Peritoneum (tissue), 1 donor: ENCODE measurements around a stretch of chr14.

DNA sequence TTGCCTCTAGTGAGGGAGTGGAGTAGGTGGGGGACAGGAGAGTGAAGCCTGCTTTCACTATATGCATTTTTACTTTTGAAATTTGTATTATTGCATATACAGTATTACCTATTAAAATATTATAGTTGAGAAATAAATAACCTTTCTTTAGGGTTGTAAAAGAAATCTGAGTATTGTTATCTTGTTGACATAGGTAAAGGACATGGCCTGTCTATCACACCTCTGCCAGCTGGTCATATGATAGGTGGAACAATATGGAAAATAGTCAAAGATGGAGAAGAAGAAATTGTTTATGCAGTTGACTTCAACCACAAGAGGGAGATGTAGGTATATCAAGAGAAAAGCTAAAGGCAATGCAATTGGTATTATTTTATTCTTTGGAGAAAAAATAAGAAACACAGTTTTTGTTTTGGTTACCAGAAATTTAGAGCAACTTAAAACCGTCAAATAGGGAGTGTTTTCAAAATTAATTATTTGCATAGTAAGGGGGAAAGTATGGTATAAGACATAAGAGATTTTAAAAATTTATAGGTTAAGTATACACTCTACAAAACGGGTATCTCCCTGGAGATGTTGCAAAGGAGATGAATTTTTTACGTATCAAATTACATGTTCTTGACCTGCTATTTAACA is 13.5 kb downstream of the CPSF2 start:
- PRO-cap, result no peak

DNA sequence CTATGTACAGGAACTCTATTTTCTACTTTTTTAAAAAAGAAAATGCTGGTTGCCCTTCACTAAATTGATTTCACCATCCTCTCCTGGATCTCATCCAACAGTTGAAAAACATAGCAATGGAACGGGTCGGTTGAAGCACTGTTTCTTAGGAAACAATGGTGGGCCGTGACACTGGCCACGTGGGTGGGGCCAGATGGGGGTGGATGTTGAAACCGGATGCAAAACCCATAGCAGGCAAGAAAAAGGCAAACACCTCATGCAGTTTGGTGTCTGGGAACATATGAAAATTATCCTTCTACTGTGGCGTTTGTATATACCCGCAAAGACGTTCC is 37.8 kb upstream of the RIN3 start:
- PRO-cap, result no peak

GRCh38 chr14:92487687-92488279 is 25.8 kb upstream of the RIN3 start:
- PRO-cap, result no peak

- PRO-cap, result no peak
These were observed 26.1 kb downstream of the RIN3 start for GRCh38 chr14:92539305-92540395.

- PRO-cap, result no peak
These were observed 97.1 kb downstream of the LGMN start for GRCh38 chr14:92651146-92651837.

GRCh38 chr14:92687505-92688663 is 60.5 kb downstream of the LGMN start:
- PRO-cap, result no peak

DNA sequence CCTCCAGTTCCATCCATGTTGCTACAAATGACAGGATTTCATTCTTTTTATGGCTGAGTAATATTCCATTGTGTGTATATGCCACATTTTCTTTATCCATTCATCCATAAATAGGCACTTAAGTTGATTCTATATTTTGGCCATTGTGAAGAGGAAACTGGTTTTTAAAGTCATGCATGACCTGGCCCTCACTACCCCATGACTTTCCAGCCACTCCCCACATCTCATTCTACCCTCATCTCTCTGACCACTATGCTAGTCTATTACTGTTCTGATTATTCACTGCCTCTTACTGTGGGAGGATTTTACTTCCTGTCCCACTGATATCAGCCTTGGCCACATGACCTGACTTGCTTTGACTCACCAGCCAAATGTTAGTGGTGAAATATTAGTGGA is 52.2 kb downstream of the GOLGA5 start:
- PRO-cap, result no peak

DNA sequence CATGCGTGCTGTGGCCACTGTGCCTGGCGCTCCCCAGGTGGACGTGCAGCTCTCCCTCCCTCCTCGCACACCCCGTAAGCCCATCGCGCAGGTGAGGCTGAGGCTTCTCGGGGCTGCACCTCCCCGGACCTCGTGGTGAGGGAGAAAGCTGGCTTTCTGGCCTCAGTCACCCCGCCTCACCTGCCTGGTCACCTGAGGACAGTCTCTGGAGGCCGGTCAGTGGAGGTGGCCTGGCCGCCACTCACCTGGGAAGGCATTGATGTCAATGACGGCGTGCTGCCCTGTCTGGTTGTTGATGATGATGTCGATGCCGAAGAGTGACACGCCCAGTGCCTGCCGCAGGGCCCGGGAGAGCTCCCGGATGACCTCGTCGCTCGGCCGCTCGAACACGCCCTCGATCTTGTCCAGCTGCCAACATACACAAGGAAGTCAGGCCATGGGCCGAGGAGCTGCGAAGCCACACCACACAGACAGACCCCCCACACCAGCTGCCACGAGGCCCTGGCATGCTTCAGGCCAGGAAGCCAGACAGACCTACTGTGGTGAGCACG is 23.2 kb downstream of the CHGA start:
- PRO-cap, result no peak

DNA sequence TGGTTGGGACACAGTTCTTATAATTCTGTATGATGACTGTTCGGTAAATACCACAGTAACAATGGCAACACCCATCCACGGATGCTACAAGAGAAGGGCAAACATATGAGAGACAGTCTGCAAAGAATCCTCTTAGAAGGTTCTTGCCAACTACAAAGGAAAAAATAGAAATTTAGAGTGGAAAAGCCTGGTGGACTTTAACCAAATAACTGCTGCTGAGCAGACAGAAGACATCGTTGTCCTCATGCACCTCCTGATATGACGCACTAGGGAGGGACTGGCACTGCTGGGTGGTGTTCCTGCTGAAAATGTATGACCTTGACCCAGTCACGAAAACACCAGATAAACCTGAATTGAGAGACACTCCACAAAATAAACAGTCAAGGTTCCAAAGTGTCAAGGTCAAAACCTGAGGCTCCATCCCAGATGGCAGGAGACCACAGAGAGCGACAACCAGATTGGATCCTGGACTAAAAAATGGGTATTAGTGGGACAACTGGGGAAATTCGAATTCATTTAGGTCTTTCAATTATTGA is 61.9 kb downstream of the CHGA start:
- PRO-cap, result no peak

DNA sequence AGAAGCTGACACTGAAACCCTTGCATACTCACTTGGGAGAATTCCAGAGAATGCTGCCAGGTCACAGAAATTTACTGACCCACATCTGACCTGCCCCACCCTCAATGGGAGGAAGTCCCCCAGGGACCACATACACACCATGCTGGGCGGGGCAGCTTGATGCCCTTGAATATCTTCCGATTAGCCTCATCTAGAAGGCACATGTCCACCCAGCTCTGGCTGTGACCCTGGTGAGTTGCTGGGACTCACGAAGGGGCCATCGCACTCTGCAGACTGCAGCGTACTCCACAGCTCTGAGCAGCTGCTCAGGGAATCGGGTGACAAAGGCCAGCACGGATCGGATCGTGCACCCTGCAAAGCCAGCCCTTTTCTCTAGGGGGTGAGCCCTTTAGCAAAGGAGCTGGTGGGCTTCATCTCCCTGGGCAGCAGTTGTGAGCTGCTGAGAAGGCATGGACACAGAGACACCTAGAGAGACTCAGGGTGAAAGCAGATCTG is 83.1 kb downstream of the ITPK1 start:
- PRO-cap, result no peak

- PRO-cap, result no peak
These were observed 72.3 kb downstream of the ITPK1 start for GRCh38 chr14:93043245-93043964.

DNA sequence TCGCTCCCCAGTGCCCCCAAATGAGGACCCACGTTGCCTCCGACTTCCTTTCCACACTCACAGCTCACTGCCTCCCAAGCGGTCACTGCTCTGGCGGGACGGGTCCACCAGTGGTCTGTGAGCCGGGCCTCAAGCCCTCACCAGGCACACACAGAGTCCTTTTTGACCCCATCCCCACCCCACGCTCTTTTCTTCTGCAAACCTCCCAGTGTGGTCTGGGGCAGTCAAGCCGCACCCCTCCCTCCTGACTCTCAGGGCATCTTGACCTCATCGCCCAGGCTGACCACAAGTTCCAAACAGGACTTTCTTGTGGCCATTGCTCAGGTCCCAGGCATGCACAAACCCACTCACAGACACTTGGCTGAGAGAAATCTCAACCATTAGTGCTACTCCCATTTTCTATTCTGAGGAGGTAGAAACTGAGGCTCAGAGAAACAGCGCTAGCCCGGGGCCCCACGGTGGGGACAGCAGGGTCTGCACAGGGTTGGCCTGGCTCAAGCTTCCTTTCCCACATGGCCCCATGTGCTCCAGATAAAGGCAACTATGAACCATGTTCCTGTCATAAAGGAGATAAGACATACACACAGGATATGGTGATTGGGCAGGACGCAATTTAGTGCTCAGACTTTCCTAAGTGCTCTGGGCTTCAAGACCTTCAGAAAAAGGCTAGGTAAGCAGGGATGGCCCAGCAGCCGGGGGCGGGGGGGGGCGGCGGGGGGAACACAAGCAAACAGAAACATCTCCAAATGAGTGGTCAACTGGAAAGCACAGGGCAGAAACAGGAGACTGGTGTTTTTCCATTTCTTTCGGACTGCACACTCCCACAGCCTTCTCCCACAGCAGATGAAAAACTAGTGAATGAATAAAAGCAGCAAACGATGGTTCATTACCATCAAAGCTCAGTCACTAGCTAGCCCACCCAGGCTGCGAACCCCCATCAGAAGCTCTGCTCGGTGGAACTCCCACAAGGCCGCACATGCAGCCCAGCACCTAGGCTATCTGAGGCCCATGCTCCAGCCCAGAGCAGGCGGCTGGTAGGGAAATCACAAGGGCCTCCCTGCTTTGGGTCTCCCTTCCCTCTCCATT is 69.5 kb downstream of the ITPK1 start:
- PRO-cap, result no peak

- PRO-cap, result no peak
These were observed 60.2 kb downstream of the ITPK1 start for GRCh38 chr14:93055337-93056175.

- PRO-cap, result no peak
These were observed 10.6 kb downstream of the MOAP1 start for GRCh38 chr14:93173983-93174595.

DNA sequence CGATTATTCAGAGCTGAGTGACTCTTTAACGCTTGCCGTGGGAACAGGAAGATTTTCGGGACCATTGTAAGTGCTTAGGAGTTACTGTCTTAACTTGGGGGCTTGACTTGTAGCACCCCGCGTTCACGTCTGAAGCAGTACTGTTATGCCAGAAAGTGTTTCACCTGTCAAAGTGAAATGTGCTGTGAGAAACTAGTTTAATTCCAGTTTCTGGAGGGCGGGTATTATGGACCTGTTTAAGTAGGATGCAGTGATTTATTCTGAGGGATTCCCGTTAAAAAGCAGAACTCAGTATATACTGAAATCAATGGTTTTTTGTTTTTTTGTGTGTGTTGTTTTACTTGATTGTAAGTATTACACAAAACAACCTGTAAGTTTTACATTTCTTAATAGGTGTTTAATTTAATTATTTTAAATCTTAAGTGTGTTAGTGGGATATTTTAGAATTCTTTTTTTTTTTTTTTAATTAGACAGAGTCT is 342 bp downstream of the LYSET start:
- PRO-cap, result no peak

DNA sequence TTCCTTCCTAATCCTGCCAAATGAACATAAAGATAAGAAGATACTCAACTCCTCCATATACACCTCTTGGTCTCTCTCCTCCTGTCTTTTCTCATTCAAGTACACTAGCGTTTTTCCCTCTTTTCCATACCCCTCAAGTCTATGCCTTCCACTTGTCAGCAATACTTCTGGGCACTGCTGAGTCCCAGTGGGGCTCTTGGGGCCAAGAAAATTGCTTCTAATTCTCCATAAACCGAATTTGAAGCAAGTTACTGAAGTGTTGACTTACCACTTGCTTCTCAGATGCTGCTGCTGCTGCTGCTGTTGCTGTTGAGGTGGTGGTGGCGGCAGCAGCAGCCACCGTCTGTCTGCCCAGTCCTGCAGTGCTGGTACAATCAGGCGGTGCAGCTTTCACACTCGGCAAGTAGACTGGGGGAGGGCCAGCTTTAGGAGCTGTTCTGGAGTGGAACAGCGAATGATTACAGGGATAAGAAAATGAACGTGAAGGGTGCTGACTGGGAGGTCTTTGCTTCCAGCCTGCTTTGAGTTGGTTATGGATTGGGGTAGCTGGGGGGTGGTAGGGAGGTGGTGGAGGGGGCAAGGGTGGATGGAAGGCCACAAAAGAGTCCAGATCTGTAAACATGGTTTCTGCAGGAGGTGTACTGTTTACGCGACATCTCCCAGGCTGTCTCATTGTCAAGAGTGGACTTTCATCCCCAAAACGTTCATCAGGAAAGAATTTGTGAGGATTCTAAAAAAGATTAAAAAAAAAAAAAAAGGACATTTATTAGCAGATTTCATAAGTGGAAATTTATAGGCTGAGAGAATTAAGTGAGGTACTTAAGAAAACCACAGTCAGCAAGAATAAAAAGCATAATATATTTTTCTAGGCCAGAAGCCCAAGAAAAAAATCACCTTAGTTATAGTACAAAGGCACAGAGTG is 38.8 kb downstream of the UBR7 start:
- PRO-cap, result no peak

- PRO-cap, result no peak
These were observed 118.9 kb downstream of the UNC79 start for GRCh38 chr14:93549595-93550021.

- PRO-cap, result no peak
These were observed 36.2 kb upstream of the PRIMA1 start for GRCh38 chr14:93824533-93824777.

DNA sequence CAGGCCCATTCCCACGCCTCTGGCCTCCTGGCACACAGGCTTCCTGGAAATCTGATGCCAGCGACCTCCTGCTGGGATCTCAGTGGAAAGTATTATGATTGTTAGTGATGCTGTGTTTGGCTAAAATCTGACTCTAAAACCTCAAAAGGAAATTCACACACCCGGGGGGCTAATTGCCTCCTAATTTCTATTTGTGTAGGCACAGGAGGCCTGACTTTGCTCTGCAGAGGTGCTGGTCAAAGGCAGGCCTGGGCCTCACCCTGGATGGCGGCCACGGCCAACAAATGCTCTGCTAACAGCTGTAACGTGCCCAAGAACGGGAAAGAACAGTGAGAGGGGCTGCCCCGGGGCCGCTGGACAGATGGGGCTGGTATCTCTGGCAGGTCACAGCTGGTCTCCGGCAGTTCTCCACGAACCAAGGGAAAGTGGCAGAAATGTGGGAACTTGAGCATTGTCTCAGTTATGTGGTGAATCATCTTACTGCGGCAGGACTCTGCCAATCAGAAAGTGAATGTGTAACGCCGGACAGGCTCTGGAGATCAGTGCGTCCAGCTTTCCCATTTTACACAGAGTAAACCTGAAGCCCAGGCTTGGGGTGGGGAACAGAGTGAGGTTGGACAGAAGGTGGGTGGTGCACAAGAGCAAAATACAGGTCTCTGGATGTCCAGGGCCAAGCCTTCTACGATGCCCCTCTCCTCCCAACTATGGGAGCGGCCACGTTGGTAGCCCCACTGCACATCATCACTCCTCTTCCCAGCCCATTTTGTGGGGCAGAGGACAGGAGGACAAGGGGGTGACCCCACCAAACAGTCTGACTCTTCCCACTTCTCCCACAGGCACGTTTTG is 14.4 kb downstream of the FAM181A start:
- PRO-cap, result no peak

DNA sequence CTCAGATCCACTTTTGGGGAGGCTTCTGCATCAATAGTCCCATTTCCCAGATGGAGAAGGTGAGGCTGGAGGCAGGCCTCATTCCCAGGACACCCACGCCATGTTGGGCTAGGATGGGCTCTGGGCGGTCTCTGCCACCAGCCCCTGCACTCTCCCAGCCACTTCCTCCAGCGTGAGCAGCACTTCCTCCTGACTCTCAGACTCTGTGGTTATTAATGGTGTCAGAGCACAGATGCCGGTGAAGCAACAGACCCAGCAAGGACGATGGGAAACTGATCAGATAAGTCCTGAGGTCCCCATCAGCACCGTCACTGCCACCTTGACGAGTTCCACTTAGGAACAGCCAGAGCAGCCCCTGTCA is 21.2 kb downstream of the ASB2 start:
- PRO-cap, result no peak